ENCODE measurements around a stretch of chrX.

GRCh38 chrX:97188656-97189064 is 305.0 kb downstream of the RPA4 start:
- RRBS: no CpG with 5 or more reads among the region's 1 CpG

DNA sequence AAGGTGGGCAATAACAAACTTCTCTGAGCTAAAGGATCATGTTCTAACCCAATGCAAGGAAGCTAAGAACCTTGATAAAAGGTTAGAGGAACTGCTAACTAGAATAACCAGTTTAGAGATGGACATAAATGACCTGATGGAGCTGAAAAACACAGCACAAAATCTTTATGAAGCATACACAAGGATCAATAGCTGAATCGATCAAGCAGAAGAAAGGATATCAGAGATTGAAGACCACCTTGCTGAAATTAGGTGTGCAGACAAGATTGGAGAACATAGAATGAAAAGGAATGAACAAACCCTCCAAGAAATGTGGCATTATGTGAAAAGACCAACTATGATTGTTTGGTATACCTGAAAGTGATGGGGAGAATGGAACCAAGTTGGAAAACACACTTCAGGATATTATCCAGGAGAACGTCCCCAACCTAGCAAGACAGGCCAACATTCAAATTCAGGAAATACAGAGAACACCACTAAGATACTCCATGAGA is 317.7 kb downstream of the RPA4 start:
- RRBS: no CpG with 5 or more reads among the region's 2 CpGs

DNA sequence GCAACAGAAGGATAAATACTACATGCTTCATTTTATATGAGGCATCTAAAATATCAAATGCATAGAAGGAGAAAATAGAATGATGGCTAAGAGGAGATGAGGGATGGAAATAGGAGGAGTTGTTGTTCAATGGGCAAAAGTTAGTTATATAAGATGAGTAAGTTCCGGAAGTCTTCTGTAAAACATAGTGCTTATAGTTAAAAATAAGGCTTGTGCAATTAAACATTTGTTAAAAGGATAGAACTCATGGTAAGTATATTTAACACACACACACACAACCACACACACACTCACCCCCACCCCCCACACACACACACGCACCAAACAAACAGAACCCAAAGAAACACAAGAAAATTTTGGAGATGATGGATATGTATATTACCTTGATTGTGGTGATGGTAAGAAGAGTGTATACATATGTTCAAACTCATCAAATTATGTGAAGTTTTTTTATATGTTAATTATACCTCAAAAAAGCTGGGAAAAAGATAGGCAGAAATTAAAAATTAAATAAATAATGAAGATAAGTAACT is 1343.4 kb downstream of the PCDH19 start:
- RRBS: no CpG with 5 or more reads among the region's 2 CpGs

DNA sequence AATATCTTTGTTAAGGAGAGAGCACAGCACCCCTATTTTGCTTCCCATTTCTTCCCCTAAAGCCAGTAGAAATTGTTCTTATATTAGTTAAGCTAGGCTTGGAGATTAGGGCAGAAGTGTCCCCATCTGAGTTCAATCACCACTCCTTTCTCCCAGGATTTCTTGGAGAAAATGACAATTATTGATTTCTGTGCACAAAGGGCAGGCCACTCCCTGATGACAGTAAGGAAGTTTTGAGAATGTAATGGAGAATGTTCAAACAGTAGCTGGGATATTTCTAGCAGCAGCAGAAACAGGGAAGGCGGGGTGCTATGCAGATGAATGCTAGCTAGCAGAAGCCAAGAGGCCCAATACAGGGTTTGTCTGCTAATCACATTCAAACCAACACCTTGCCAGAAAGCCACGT is 84.4 kb upstream of the PCDH19 start:
- RRBS: no CpG with 5 or more reads among the region's 2 CpGs

DNA sequence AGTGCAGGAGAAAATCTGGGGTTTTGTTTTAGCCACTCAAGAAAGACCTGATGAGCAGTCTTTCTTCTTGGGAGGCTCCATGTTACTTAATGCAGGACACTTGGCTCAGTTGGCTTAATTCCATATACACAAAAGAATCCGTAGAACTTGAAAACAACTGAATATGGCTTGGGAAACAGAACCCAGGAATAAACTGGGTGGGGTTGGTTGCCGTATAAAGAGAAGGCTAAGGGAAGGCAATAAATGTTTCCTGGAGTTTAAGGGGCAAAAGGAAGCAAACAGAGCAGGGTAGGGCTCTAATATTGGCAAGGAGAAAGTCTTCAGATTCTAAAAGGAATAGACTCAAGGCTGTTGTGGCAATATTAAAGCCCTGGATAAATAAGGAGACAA is 8.4 kb downstream of the TNMD start:
- RRBS: no CpG with 5 or more reads among the region's 2 CpGs

DNA sequence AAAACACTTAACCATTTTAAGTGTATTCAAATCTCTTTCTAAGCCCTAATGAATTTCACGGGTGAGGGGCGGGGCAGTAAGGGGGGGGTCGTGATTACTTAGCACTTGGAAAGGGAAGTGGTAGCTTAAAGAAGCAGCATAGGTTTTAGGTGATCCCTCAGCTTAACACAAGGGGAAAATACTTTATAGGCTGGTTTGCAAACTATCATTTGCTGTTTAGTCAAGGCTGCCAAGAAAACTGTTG is 8.7 kb downstream of the TNMD start:
- RRBS: no CpG with 5 or more reads among the region's 3 CpGs

- RRBS: no CpG with 5 or more reads among the region's 2 CpGs
Observed at GRCh38 chrX:100651989-100652504, 8.0 kb downstream of the SRPX2 start.

DNA sequence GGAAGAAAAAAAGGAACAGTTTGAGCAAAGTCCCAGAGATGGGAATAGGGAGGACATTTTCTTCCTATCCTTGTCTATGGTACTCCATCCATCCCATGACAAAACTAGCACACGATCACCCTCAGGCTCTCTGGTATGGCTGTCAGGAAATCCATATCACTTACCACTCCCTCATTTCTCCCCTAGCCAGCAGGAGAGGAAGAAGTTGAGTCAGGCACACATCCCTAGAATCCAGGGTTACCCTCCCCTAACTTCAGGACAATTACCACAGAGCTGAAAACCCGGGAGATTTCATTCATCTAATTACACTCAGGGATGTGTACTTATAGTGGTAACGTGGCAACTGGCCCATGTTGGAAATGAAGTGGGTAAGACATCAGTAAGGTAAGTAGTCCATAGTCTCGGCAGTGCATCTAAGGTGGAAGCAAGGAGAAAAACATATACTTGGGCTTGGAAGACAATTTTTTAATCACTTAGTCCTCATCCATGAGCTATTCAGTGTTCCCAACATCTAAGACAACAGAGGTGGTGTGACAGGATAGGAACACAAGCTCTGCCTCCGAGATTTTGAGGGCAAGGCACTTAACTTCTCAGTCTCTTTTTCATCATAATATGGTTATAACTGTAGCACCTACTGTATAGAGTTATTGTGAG is 1.9 kb downstream of the SYTL4 start:
- RRBS: no CpG with 5 or more reads among the region's 5 CpGs

DNA sequence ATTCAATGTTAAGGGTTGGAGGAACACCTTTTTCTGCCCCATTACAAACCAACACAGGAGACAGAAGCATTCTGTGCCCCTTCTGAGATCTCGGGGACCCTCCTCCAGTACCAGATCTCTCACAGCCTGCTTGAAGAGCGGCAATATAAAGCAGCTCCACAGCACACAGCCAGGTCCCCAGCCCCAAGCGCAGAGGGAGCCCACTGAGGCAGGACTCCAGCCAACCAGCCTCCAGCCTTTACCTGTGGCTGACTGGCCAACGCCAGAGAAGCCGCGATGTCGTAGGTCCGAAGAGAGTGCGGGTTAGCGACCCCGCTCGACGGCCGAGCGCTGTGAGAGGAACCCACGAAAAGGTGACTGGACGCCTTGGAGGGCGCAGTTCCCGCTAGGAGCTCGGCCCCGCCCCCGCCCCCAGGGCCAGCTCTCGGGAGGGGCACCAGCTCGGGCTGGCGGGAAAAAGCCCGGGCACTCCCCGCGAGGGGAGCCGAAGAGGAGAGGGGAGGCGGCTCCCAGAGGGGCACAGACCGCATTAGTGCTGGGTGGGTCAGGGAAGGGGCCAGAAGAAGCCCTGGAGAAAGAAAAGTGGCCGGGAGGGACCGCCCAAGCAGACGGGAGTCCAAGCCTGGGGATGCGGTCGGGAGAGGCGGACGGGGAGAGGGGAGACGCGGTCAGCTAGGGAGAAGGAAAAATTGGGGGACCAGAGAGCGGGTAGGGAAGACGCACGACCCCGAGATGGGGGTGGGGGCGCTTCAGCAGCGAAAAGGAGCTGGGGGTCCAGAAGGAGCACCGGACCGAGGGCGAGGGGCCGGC is 540 bp downstream of the SYTL4 start:
- RRBS: 12% methylated on average over 6 of the region's 50 CpGs

GRCh38 chrX:100812713-100813175 is 7.4 kb upstream of the CSTF2 start:
- RRBS: no CpG with 5 or more reads among the region's 6 CpGs

DNA sequence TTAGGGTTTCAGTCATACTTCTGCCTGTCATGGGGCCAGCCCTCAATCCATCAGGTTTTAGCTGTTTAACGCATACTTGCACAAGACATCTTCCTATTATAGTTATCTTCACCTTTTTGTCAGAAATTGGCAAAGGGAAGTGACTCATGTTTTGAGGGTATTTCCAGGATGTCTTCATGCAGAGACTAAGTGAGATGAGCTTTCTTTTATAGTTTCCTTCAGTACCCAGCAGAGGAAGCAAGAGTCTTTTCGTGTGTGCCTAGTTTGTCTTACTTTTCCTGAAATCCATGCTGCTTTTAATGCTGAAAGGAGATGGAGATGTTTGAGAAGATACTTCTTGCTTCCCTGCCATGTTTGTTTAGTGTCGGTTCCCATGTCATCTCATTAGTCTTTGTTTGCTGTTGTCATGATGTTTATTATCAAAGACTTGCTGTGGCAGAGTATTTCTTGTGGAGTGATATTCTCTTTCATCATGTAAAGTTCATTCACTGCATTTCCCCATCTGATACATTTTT is 9.6 kb downstream of the CSTF2 start:
- RRBS: no CpG with 5 or more reads among the region's 3 CpGs

- RRBS: no CpG with 5 or more reads among the region's 2 CpGs
Observed at GRCh38 chrX:101164556-101165544, 54.7 kb upstream of the DRP2 start.

DNA sequence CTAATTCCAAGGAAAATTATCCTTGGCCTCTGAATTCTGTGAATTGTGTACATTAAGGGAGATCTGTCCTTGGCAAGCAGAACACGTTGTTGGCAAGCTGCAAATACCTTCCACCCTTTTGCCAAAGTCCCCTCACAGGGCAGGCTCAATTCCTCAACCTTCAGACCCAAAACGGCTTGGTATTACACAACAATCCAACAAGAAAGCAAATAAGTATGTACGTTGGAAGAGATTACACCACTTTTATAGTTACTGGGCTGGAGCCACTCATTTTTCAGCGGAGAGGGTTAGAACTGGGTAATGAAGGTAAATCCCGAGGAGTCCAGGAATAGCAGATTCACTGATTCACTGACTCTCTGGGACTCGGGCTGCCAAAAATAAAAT is 730 bp downstream of the TIMM8A start:
- RRBS: no CpG with 5 or more reads among the region's 6 CpGs

DNA sequence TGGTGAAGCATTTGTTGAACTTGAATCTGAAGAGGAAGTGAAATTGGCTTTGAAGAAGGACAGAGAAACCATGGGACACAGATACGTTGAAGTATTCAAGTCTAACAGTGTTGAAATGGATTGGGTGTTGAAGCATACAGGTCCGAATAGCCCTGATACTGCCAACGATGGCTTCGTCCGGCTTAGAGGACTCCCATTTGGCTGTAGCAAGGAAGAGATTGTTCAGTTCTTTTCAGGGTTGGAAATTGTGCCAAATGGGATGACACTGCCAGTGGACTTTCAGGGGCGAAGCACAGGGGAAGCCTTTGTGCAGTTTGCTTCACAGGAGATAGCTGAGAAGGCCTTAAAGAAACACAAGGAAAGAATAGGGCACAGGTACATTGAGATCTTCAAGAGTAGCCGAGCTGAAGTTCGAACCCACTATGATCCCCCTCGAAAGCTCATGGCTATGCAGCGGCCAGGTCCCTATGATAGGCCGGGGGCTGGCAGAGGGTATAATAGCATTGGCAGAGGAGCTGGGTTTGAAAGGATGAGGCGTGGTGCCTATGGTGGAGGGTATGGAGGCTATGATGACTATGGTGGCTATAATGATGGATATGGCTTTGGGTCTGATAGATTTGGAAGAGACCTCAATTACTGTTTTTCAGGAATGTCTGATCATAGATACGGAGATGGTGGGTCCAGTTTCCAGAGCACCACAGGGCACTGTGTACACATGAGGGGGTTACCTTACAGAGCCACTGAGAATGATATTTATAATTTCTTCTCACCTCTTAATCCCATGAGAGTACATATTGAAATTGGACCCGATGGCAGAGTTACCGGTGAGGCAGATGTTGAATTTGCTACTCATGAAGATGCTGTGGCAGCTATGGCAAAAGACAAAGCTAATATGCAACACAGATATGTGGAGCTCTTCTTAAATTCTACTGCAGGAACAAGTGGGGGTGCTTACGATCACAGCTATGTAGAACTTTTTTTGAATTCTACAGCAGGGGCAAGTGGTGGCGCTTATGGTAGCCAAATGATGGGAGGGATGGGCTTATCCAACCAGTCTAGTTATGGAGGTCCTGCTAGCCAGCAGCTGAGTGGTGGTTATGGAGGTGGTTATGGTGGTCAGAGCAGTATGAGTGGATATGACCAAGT is 4.5 kb downstream of the HNRNPH2 start:
- RRBS: no CpG with 5 or more reads among the region's 17 CpGs

DNA sequence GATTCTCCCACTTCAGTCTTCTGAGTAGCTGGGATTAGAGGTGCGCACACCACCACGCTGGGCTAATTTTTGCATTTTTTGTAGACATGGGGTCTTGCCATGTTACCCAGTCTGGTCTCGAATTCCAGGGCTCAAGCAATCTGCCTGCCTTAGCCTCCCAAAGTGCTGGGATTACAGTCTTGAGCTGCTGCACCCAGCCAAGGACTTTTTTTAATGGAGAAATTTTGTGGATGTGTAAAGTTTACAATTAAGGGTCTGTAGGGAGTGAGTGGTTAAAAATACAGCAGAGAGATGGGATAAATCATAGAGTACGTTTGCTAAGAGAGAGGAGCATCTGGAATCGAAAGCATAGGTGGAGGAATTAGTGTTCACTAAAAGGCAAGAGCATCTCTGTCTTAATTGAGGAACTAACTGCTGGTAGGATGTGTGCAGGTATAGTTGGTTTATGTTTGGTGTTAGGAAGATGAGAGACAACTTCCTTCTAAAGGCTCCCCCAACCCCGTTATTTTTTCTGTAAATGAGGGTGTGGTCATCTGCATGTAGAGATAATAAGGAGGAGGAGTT is 18.0 kb downstream of the HNRNPH2 start:
- RRBS: no CpG with 5 or more reads among the region's 6 CpGs

DNA sequence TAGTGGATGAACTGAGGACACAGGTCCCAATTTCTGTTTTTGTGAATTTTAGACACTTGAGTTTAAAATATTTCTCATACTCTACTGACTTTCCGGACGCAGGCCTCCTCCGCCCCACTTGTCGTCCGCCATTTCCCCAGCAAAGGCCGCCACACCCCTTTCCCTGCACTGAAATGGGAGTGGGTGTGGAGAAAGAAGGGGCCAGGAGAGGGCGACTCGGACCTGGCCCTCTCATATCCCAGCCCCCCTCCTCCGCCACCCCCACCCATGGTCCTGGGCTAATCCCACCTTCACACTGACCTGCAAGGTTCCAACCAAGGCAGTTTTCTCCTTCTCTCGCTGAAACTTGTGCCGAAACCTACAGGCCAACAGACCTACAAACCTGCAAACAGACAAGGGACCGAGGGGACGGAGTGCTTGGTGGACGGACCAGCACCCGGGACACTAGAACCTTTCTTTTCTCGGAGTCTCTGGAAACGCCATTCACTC is 553 bp downstream of the ARMCX6 start:
- RRBS: no CpG with 5 or more reads among the region's 17 CpGs

DNA sequence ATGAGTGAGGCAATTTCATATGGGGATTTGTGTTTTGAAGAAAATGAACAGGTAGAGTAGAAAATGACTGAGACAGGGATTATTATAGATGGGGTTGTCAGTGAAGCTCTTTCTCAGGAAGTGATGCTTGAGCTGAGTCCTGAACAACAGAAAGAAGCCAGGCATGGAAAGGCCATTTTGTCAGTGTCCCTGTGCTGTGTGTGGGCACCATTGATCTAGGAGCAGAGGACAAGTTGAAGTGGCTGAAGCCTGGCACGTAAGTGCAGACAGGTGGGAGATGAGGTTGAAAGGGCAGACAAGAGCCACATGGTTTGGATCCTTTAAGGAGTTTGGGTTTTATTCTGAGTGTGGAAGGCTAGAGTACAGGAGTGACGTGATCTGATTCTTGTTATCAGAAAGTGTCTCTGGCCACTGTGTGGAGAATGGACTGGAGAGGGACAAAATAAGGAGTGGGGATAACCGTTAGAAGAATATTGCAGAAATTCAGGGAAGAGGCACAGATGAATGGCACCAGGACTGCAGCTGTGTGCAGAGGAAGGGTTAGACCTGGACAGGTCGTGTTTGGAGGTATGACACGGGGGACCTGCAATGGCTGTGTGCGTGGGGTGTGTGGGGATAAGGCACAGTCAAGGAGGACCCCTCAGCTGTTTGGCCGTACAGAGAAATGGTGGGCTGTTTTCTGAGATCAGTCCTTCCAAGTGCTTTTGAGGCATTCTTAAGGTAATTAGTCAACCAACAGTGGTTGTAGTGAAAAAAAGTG is 94.7 kb downstream of the GPRASP3 start:
- RRBS: no CpG with 5 or more reads among the region's 7 CpGs

DNA sequence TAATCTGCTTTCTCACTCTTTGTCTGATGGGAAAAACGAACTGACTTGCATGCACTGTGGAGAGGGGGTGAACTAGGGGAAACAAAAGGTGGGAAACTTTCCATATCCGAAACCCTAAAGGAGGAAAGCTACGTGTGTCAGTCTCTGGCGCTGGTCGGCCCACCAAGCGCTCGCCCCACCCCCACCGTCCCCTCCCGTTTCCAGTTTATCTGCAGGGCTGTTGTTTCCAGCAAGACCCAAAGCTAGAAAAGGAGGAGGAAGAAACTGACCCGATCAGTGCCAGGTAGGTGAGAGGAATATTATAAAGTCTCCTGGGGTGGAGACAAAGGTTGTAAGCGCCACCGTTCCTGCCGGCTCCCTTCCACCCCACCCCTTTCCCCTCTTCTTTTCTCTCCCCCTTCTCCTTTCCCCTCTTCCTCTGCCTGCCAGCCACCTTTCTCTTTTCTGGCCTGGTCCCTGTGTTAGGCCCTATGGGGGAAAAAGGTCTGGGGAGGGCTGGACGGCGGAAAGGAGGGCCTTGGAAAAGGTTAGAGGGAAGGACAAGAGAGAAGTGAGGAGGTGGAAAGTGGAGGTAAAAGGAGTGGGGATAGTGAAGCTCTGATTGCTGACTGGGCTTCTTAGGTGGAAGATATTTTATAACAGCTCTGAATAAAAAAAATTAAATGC is 706 bp downstream of the TCEAL9 start:
- RRBS: no CpG with 5 or more reads among the region's 15 CpGs

DNA sequence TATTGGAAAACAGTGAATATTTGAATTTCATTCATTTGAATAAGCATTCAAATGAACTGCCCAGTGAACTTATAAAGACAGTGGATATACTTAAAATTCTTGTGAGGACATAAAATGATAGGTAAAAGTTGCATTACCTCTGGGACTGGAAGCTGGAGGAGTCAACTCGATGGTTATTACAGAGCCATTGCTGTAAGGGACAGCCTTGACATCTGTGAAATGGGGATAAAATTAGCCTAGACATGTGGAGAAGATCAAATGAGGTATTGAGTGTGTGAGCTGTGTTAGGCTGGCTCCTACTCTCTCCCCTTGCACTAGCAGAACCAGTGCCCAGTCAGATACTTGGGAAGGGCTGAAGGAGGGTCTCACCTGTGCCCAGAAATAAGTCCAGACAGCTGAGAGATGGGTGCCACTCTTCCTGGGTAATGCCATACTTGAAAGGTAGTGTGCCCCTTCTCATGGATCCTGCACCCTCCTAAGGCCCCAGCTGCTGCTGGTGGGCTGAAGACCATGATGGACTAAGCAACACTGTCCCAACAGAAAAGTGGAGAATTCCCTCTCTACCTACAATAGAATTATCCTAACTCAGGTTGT is 2.5 kb downstream of the TCEAL4 start:
- RRBS: no CpG with 5 or more reads among the region's 1 CpG

DNA sequence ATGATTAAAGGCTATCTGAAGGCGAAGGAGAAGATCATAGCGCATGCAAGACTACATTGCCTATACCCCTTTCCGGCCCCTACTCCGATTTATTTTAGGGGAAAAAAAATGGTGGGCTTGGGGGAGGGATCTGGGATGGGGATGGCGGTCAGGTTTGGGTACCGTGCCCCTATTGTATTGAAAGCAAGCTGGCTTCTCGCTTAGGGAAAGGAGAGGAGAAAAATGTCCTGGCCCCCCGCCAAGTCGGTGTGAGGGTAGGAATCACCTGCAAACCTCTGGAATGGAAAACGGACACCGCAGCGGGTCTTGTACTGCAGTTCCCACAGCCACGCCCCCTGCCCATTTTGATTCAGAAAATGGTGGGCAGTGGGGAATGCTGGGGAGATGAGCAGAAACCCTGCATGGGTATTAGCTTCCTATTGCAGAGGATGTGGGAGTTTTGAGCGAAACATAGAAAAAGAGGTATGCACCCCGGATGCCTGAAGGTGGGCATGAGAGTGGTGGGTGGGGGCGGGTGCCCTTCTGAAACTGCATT is 22.2 kb downstream of the MORF4L2 start:
- RRBS: no CpG with 5 or more reads among the region's 16 CpGs